Foreskin fibroblast (primary cell): Measurements from ENCODE around the gene LCORL.

DNA sequence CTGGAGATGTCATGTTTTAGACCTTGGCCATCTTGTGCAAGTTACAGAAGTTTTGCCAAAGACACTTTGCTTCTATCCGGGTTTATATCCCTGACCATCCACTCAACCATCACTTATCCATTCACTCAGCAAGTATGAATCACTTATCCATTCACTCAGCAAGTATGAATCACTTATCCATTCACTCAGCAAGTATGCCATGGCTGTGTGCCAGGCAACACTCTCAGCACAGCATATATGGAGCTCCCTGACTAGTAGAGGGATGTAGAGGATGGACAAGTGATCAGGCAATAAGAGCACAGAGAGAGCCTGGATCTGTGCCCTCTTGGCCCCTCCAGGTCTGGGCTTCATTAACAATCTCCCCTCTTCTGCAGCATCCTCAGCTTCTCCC, 17.2 kb downstream of the FGFBP1 start:
- RRBS: no CpG with 5 or more reads among the region's 1 CpG

DNA sequence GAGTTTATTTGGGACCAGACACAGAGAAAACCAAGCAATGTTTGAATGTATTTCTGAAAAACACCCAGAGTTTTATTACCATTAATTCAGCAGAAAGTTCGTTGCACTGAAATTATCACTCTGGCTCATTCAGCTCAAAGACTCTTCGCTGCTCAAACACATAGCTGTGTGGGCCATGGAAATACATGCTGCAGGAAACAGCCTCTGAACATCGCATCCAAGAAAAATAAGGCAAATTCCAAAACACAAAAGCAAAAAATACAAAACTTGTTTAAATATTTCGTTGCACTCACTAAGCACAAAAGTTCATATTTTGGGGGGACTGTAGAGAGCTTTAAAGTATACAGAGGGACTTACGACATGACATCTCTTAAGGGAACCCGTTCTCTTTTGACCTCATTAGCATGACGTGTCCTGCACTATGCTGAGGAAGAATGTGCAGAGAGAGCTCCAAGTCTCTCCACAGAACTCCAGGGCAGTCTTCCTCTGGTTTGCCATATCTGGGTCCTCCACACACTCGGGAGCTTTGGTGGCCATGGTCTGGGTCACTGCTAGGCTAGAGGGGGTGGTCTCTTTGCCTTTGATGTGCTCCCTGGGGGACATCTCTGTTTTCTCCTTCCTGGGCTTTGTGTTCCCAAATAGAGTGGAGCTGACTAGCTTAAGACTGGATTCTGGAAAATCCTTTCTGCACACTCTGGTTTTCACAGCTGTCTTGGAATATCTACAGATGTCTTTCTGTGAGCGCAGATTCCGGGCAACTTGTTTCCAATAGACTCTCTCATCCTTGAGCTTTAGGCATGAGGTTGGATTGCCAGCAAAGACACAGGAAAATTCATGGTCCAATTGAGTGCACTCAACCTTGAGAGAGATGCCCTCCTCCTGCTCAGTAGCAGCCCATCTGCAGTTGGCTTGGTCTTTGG, 2.8 kb downstream of the FGFBP1 start:
- RRBS: no CpG with 5 or more reads among the region's 10 CpGs

- RRBS: no CpG with 5 or more reads among the region's 5 CpGs
These were observed 2.0 kb downstream of the FGFBP1 start for GRCh38 chr4:15936449-15937009.

GRCh38 chr4:16113989-16114327, 30.1 kb upstream of the PROM1 start:
- RRBS: no CpG with 5 or more reads among the region's 3 CpGs

DNA sequence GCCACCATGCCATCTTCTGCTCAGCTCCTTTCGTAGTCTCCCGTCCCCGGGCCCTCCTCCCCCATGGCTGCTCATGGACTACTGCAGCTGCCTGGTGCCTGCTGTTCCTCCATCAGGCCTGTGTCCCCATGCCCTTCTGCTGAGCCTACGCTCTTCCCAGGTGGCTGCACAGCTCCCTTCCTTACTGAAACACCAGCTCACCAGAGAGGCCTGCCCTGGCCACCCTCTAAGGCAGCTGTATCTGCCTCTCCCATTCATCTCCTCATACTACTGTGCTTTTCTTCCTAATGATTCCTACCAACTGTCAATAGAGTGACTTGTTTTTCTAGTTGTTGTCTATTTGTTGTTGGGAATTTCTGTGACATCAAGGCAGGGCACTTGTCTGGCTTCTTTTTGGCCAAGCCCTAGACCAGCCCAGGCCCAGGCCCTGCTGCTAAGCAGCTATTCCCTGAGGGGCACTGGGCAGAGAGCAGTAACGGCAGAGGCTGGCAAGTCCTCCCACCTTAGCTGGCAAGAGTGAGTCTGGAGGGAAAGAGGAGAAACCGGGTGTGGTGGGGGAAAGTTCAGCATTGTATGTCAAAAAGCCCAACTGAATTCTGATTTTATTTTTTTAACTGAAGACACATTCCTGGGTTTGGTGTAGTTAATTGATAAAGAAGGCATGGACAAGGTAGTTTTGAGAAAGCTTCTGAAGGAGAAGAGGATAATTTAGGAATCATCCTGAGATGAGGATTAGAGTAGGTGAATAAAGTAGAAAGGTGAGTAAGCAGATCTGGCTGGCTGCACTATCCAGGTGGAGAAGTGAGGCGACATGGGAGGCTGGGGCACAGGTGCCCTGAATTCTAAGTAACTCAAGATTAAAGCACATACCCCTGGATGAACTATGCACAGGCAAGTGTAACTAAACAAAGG, 57.6 kb downstream of the TAPT1 start:
- RRBS: no CpG with 5 or more reads among the region's 7 CpGs

DNA sequence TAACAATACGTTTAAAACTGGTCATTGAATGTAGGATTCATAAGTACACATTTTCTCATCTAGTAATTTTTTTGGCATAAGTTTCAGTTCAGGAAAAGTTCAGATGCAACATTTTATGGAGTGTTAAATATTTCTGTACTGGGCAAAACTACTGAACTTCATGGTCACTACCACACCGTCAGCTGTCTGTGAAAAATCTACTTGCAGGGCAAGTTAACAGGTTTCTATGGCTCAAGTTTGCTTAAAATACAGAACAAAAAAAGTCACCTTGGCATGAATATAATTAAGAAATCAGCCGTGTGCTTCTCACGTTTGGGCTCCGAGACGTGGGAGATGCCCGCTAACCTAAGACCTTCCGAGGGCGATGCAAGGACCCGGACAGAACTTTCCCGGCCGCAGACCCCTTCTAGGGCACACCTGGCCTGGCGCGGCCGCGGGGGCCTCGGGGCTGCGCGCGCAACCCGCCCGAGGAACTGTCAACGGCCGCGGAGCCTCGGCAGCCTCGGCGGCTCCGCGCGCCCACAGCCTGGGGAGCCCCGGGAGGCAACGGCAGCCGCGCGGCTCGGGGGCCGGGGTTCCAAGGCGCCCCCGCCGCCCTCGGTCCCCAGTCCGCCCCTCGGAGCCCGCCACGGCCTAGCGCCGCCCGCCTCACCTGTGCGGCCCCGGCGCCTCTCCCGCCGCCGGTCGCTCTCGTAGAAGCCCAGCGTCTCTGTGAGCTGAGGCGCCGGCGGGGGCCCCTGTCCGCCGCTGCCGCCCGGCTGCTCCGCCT, 480 bp downstream of the TAPT1 start:
- RRBS: 3% methylated on average over 17 of the region's 66 CpGs

DNA sequence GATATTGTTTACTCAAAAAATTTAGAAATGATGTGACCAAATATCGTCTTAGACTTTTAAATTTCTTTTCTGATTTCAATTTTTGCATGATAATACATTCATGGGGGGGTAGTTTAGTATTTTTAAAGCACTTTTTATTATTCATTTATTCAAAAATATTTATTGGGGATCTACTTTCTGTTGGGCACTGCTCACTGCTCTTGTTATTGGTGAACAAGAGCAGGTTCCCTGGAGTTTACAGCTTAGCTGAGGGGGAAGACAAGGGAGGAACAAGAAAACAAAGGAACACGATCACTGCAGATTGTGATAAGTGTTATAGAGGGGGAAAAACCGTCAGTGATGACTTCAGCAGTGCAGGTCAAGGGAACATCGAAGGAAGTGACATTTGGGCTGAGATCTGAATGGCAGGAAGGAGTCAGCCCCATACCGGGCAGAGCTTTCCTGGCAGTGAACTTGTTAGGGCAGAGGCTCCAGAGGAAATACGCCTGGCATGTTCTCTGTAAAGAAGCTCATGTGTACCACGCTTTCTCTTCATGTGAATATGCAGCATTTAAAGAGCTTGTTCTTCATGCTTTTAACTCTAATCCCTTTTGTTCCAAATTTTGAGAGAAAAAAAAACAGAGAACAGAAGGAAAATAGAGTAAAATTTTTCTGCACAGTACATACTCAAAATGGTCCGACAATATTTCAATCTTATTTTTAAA, 78.1 kb downstream of the LDB2 start:
- RRBS: no CpG with 5 or more reads among the region's 8 CpGs

GRCh38 chr4:17482626-17483186, 29.2 kb downstream of the QDPR start:
- RRBS: no CpG with 5 or more reads among the region's 3 CpGs

DNA sequence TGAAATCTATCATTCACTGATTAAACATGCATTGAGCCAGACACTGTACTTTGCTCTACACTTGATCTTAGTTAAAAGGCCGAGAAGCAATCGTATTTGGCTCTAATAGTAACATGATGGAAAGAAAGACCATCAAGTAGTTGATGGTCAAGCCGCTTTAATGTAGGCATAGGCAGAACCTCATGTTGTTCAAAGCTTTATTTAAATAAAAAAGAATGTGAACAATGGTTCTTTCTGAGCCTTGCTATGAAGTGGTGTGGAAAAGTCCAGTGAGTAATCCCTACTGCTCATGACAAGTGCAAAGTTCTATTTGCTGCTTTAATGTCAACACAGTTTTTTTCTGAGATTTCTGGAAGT, 18.0 kb upstream of the LAP3 start:
- RRBS: no CpG with 5 or more reads among the region's 3 CpGs

- RRBS: no CpG with 5 or more reads among the region's 13 CpGs
These were observed 9.4 kb downstream of the MED28 start for GRCh38 chr4:17623490-17624644.

GRCh38 chr4:17781762-17782005, 263 bp upstream of the FAM184B start:
- RRBS: 5% methylated on average over 5 of the region's 19 CpGs

DNA sequence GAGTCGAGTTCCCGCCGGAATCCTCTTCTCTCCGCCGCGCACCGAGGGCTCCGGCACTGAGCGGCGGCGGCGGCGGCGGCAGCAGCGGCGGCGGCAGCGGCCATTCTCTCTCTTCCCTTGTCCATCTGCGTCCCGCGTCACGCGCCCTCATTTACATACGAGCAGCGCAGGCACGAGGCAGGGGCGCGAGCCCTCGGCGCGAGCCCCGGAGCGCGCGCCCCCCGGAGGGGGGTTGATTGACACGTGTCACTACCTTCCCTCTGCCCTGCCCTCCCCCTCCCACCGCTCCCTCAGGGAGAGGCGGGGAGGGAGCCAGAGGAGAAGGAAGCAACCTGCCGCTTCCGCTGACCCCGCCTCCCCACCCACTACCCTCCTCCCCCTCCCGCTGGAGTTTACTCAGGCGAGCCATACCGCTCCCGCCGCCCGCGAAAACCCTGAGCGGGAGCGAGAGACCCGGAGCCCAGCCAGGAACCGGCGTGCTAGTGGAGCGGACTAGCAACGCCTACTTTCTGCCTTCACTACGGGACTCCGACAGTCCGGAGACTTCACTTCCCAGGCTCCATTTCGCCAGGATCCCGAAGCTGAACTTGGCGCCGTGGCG, at the start of gene LCORL:
TSS of gene LCORL (minus strand) at position 129 of the 601 bp plus-strand sequence.
- RRBS: under 1% methylated on average over 19 of the region's 64 CpGs

- RRBS: no CpG with 5 or more reads among the region's 2 CpGs
These were observed 552.5 kb upstream of the LCORL start for GRCh38 chr4:18574065-18574448.

DNA sequence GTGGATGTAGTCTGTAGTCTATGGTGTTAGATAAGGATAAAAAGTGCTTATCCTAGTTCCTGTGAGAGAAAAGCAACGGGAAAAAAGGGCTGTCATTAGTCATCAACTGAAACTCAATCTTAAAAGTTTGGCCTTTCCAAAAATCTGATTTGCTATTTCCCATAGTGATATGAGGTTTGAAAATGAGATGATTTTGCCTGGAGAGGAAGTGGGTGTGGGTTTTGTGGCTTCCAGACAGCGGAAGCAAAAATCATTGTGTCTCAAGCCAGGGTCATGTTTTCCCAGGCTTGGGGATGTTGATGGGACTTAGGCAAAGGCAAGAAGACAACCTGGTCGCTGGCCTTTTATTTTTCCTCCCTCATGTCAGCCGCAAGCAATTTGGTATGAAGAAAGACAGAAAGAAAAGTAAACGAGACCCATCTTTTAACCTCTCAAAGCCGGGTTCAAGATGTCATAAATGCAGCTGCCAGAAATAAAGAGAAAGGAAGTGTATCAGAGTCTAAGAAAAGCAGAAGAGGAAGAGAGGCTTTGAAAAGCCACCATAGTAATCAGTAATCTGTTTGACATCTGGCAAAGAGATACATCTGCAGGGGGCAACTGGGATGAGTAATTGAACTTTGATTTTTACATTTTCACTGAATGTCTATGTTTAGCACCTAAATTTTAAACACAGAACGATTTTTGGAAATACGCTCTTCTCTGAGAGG, 521.7 kb upstream of the SLIT2 start:
- RRBS: no CpG with 5 or more reads among the region's 8 CpGs

GRCh38 chr4:20431356-20431971, 179.8 kb downstream of the SLIT2 start:
- RRBS: no CpG with 5 or more reads among the region's 9 CpGs

DNA sequence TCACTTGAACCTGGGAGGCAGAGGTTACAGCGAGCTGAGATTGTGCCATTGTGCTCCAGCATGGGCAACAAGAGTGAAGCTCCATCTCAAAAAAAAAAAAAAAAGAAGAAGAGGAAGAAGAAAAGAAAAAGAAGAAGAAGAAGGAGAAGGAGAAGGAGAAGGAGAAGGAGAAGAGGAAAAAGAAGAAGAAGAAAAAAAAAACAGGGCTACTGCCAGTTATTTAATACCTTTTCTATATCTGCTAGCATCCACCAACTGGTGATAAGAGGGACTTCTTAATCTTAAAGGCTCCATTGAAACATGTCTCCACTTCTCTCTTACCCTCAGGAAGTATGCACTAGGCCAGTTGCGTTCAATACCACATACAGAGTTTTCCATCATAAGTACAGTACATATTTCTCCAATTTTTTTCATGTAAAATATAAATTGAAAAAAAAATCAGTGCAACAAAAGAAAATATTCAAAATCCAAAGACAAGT, 228.7 kb downstream of the KCNIP4 start:
- RRBS: no CpG with 5 or more reads among the region's 2 CpGs

DNA sequence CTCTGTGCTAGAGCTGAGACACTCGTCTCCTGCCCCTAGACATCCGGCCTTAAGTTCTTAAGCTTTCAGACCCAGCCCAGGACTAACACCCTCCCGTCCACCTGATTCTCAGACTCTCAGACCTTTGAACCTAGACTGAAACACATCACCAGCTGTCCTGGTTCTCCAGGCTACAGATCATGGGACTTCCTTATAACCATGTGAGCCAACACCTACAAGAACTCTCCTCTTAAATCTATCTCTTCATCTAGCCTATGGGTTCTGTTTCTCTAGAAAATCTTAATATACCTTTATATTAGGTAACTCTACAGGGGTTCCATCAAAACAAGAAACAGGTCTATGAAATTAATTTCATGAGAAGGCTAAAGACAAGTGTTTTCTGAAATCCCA, 14.9 kb downstream of the ADGRA3 start:
- RRBS: no CpG with 5 or more reads among the region's 3 CpGs

GRCh38 chr4:23788374-23789019, 101.3 kb downstream of the PPARGC1A start:
- RRBS: no CpG with 5 or more reads among the region's 8 CpGs

- RRBS: no CpG with 5 or more reads among the region's 14 CpGs
These were observed 77.1 kb downstream of the PPARGC1A start for GRCh38 chr4:23812624-23813366.